Measurements from ENCODE around the genes TAS2R40, CASP2, CLCN1, TAS2R60 and TCAF2.

DNA sequence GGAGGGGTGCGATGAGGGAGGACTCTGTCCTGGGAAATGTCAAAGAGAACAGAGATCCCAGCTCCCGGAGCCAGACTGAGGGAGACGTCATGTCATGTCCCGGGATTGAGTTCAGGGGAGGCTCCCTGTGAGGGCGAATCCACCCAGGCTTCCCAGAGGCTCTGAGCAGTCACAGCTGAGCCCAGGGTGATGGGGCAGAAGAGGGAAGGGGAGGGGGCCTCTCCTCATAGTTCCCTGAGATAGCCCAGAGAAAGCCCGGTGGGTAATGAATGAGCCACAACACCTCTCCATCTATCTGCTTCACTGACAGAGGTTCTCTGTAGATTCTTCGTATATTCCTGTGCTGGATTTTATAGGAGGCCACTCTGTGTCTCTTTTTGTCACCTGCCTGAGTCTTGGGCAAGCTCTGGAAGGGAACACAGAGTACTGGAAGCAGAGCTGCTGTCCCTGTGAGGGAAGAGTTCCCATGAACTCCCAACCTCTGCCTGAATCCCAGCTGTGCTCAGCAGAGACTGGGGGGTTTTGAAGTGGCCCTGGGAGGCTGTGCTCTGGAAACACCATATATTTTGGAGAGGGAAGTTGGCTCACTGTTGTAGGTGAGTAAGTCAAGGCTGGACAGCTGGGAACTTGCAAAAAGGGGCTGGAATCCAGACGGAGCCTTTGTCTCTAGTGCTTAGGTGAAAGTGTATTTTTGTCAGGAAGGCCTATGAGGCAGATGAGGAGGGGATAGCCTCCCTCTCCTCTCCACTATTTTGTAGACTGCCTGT lies 16.5 kb downstream of the PRSS2 start:
- RRBS = no CpG with 5 or more reads among the region's 8 CpGs

GRCh38 chr7:142809204-142809807 lies 38.5 kb downstream of the PRSS2 start:
- RRBS = no CpG with 5 or more reads among the region's 4 CpGs

- RRBS = no CpG with 5 or more reads among the region's 3 CpGs
These were observed at the start of gene TAS2R40 for GRCh38 chr7:143221737-143222090. TAS2R40 (plus strand) TSS chr7:143222037.

DNA sequence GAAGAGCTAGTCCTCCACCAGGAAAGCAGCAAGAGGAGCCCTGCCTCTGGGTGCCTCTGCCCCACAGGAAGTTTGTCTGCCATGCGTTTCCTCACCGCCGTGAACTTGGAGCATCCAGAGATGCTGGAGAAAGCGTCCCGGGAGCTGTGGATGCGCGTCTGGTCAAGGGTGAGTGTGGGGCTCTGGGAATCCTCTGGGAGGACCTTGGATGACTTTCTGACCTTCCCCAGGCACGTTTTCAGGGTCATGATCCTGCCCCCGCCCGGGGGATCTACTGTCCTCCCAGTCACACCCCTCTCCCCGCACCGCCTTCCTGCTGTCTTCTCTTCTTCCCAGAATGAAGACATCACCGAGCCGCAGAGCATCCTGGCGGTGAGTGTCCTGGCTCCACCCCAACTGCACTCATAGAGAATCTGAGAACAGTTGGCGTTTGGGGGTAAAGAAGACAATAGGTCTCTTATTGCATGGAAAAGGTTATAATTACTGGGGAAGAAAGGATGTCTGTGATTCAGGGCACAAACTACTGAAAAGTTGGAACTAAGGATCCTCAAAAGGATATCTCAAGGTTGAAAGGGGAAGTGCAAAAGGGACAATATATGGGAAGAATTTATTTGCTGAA lies 1.8 kb downstream of the GSTK1 start:
- RRBS = no CpG with 5 or more reads among the region's 16 CpGs

DNA sequence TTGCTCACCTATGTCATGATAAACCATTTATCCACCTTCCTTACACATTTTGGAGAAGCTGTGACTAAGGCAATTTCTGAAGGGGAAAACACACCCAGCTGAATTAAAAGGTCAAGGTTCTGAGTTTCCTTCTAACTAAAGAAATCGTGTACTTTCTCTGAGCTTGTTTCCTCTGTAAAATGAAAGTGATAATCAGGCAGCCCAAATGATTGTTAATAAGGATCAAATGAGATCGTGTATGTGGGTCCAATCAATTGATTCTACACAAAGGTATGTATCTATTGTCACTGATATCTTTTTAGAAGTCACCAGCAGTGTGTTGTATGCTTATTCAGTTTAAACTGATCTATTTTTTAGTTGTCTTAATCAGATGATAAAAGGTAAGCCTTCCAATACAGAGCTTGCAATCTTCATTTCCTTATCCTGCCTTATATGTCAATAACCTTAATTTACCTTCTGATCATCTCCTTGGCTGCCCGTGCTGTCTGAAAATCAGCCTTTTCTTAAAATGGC lies 4.9 kb upstream of the TMEM139 start:
- RRBS = no CpG with 5 or more reads among the region's 3 CpGs

DNA sequence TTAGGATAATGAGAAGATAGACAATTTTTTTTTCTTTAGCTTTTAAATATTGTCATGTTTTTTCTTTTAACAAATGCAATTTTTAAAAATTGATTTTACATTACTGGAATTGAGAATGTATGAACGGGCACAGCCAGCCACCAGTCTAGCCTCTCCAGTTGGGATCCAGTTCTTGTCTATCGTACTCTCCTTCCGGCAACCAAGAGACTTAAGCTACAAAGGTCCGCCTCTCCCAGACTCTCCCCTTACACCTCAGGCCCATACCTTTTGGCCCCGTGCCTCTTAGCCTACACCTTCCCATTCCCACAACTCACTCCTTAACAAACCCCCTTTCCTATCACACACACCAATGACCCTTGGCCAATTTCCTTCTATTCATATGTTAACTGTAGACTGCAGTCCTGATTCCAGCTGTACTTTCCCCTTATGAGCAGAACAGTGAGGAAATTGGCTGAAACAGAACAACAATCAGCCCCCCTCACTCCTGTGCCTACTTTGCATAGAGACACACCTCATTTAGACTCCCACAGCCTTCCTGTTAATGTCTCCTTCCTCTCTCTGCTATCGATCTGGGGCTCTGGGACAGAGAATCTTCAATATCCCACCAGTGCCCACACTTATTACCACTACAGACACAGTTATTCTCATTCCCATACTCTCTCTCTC lies 1.4 kb upstream of the TMEM139 start:
- RRBS = no CpG with 5 or more reads among the region's 6 CpGs

- RRBS = no CpG with 5 or more reads among the region's 18 CpGs
These were observed 311 bp upstream of the CASP2 start for GRCh38 chr7:143287949-143288131.

DNA sequence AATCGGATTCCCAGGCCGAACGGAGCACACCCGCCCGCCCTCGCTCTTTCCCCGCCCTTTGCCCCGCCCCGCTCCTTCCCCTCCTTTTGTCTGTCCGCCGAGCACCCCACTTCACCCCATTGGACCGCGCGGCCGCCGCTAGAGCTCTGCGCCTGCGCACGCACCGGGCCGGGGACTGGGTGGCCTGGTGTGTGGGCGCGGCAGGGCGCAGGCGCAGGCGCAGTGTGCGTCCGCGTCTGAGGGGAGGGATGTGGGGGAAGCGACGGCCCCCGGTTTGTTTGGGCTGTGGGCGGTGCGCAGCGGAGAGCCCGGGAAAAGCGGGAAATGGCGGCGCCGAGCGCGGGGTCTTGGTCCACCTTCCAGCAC lies at the start of gene CASP2:
Gene CASP2 (plus strand): TSS at position 220 of the 366 bp plus-strand sequence.
- RRBS = 1% methylated on average over 8 of the region's 42 CpGs

GRCh38 chr7:143316007-143316215 lies at the start of gene CLCN1:
CLCN1 (plus strand) TSS chr7:143316111.
- RRBS = no CpG with 5 or more reads among the region's 5 CpGs

DNA sequence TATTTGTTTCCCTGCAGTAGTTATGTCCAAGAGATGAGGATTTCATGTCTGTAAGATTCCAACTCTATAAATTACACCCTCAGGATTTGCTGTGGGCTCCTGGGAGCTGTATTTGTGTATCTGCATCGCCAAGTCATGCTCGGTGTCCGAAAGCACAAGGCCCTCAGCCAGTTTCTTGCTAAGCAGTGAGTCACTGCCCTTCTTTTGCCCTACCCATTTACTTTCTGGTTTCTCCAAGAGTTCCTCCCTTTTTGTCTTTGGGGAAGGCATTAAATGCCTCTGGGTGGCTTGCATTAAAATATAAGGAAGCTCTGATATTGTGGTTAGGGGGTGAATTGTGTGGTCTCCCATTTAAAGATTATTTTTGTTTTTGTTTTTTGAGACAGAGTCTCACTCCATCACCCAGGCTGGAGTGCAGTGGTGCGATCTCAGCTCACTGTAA lies 15.6 kb downstream of the CLCN1 start:
- RRBS = no CpG with 5 or more reads among the region's 4 CpGs

DNA sequence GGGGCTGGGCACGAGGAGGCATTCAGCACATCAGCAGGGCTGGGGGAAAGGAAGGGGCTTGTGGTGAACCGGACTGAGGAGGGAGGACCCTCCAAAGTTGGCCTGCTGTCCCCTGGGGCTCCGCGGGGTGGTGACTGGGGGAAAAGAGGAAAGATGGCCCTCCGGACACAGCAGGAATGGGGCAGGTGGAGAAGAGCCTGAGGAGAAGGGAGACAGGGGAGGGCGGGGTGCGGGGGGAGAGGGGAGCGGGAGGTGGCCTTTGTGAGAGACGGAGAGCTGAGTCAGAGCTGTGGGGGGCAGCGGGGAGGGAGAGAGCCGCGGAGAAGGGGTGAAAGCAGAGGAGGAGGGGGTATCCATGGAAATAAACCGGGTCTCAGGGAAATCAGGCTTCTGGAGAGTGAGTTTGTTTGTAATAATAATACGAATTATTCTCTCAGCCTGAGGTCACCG lies 1.4 kb downstream of the FAM131B start:
- RRBS = 28% methylated on average over 3 of the region's 15 CpGs

DNA sequence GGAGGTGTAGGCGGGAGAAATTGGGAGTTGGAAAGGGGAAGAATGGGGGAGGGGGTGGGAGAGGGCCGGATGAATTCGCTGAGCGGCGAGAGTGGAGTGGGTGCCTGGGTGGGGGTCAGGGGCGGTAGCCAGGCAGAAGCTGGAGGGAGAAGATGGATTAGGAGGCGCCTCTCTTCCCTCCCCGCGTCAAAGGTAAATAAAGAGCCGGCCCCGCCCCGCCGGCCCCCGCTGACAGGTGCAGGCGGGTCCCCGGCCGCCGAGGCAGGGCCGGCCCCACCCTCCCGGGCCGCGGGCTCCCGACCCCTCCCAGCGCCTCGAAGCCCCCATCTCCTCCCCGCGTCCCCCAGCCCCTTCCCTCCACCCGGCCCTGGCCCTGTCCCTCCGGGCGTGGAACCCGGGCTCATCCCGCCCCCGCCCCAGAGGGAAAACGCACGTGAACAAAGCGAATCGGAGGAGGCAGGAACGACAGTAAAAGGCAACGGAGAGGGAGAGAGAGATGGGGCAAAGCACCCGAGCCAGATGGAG lies 868 bp downstream of the FAM131B start:
- RRBS = 8% methylated on average over 10 of the region's 40 CpGs

GRCh38 chr7:143370218-143370637 lies 7.7 kb upstream of the FAM131B start:
- RRBS = no CpG with 5 or more reads among the region's 9 CpGs

DNA sequence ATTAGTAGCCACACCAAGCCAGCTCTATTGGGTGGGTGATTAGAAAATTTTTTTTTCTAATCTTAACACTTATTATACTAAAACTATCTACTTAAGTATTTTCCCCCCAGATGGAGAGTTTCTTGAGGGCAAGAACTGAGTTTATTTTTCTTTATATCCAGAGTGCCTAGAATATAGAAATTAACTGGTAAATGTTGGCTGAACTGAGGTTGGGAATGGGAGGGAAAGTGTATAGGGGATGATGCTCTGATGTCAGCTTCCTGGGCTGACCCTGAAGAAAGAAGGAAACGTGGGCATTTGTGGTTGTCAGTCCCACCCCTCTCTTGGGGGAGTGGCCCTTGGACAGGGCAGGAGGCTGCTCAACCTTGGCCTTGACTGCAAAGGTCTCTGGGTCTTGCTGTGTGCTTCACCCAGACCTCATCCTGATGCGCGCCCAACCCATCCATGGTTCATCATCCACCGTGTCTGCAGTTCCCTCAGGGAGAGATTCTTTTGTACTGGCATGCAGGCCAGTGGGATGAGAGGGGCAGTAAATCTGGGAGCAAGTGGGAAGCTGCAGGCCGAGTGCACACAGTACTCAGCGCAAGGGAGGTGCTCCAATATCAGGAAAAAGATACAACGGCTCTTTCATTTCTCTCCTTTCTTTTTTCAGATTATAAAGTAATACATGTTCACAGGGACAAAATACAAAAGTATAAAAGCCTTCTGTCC lies 4.8 kb upstream of the ZYX start:
- RRBS = no CpG with 5 or more reads among the region's 7 CpGs

DNA sequence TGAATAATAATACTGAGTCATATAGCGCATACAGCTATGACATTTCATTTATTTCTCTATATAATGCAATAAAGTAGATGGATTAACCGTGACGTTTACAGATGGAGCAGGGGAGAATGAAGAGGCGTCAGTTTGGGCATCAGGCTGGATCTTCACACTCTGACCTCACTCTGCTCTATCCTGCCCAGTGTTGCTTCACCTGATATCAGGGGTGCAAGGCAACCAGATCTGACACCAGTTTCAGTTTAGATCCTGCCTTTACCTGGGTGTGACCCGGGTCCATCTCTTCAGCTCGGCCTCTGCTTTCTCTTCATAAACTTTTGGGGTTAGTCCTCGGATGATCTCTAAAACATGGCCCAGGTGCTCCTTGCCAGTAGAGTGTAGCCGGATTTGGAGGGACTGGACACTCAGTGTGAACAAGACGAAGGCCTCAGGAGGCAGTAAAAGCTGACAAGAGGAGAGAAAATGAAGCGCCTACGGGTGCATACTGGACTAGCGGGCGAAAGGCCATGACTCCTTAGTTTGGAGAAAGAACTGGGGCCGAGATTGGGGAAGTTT lies 1.4 kb upstream of the ZYX start:
- RRBS = 92% methylated on average over 3 of the region's 14 CpGs

DNA sequence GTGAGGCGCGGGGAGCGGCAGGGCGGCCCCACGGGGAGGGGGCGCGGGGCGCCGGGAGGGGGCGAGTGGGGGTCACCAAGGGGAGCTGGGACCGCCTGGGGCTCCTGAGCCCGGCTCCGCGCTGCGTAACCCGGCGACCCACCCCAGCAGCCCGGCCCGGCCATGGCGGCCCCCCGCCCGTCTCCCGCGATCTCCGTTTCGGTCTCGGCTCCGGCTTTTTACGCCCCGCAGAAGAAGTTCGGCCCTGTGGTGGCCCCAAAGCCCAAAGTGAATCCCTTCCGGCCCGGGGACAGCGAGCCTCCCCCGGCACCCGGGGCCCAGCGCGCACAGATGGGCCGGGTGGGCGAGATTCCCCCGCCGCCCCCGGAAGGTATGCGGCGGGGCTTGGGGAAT lies 261 bp downstream of the ZYX start:
- RRBS = 2% methylated on average over 29 of the region's 45 CpGs

DNA sequence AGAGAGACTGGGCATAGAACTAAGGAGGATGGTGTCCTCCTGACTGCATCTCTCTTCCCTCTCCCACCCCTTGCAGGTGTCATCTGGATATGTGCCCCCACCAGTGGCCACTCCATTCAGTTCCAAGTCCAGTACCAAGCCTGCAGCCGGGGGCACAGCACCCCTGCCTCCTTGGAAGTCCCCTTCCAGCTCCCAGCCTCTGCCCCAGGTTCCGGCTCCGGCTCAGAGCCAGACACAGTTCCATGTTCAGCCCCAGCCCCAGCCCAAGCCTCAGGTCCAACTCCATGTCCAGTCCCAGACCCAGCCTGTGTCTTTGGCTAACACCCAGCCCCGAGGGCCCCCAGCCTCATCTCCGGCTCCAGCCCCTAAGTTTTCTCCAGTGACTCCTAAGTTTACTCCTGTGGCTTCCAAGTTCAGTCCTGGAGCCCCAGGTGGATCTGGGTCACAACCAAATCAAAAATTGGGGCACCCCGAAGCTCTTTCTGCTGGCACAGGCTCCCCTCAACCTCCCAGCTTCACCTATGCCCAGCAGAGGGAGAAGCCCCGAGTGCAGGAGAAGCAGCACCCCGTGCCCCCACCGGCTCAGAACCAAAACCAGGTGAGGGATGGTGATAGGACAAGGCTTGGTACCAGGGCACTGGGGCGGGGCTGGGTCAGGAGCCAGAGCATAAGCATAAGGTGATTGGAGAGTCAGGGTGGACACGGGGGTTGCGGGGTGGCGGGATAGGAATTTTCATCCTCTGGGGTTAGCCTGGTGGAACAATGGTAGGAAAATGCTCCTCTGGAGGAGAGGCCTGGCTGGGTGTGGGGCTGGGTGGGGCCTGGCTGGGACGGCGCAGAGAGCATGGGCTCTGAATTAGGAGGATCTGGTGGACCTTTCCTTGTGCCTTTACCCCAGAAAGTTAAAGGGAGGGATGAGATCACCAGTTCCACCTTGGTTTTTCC lies 1.9 kb downstream of the ZYX start:
- RRBS = 92% methylated on average over 2 of the region's 15 CpGs

DNA sequence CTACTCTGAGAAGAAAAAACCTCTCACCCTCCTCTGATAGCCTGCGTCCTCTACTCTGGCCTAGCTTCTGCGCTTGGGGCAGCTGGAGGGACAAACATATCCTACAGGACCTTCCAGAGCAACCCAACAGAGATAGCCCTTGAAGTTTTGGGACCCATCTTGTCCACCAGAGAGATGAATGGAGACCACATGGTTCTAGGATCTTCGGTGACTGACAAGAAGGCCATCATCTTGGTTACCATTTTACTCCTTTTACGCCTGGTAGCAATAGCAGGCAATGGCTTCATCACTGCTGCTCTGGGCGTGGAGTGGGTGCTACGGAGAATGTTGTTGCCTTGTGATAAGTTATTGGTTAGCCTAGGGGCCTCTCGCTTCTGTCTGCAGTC lies at the start of gene TAS2R60:
Gene TAS2R60 (plus strand): TSS at position 175 of the 386 bp plus-strand sequence.
- RRBS = no CpG with 5 or more reads among the region's 7 CpGs

DNA sequence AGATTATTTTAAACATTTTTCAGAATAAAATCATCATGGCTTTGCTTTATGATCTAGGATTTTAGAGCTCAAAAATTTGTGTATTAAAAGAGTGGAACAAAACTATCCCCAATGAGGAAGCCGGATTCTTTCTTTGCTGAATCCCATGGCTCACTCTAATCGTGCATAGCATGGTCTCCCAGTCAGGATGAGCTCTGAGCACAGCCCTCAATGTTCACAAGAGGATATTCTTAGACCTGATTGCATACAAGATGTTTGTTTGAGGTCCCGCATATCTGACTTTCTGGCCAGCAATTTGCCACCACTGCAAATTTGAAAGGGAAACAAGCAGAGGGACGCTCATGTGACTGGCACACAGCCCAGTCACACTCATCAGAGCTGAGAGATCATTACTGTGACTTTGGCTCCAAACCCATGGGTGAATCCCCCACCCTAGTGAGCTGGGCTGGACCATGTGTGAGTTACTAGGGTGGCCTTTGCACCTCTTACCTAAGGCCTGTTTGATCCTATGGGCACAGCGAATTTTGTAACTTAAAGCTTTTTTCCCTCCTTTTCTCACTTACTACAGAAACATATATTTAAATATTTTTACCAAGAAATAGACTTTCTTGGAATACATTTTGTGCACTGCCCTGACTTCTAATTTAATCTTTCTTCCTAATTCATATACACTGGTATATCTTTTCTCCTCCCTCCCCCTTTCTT lies 9.9 kb downstream of the TAS2R41 start:
- RRBS = no CpG with 5 or more reads among the region's 5 CpGs

DNA sequence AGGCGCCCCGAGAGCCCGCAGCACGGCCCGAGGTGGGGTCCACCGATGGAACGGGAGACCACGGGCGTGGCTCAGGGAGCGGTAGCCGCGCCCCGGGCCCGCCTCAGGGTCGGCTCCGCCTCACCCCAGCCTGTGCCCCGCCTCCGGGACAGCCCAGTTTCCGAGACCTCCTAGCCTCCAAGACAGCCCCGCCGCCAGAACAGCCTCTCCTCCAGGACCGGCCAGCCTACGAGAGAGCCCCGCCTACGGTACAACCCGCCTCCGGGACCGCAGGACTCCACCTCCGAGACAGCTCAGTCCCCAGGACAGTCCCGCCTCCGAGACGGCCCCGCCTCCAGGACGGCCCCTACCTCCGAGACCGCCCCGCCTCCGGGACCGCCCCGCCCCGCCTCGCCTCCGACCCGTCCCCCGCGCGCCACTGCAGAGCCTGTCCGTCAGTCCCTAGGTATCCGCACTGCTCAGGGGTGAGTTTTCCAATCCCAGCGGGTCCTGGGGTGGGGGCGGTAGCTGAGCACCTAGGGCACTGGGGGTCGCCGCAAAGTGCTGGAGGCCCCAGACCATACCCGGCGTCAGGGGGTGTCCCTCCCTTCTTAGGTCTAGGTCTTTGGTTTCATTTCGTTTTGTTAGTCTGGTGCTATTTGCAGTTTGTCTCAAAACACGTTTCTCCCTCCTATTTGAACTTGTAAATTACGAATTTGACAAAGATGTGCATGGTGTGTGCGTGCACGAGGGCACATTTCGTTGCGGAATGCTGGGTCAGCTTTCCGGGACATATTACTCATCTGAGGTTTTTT lies at the start of gene TCAF2:
Gene TCAF2 (plus strand): TSS at position 418 of the 794 bp plus-strand sequence.
- RRBS = no CpG with 5 or more reads among the region's 63 CpGs